ENCODE results near the genes MORF4L2, RAB9B, ZCCHC18 and RADX.

- PRO-cap: no peak
- RAMPAGE, long total RNA, 4 experiments: no peak in any of the 4 experiments
Measured at GRCh38 chrX:103679217-103680028, 7.1 kb downstream of the MORF4L2 start.

DNA sequence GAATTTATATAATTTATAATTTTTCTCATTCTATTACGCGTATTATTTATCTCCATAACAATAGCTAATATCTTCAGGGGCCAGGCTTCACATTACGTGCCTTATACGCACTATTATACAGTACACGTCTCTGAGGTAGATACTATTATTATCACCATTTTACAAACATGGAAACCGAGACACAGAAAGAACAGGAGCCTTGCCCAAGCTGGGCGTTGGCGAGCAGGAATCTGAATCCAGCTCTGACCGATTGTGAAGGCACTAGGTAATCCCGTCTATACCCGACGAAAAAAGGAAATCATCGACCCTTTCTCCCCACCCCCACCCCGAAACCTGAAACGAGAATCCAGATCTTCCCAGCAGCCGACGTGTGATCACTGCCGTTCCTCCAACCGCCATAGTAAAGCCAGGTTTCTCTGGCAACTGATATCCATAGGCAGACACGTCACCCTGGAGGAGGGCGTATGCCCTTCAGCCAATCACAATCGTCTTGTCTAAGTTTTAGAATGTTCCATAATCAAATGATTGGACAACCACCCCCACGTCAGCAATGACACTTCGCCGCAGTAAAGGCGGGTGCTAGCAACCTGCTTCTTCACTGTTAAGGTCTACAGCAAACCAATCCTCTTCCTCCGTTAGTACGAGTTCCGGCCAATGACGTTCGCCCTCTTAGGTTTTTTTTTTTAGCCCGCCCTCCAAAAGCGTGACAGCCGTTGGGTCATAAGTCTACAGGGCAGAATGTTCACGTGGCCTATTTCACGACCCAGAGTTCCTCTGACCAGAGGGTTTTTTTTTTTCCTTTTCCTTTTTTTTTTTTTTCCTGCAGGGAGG is at the start of gene MORF4L2:
TSS of gene MORF4L2 (minus strand) at position 402 of the 831 bp plus-strand sequence.
- PRO-cap: bidirectional peak, plus-strand start at position 598 of the sequence, minus-strand start at position 399 of the sequence
- RAMPAGE, long total RNA, 4 experiments: start-site peak on the minus strand in 4 of 4 experiments, centred at positions 379 to 419 of the sequence, 40 to 472 reads per replicate

DNA sequence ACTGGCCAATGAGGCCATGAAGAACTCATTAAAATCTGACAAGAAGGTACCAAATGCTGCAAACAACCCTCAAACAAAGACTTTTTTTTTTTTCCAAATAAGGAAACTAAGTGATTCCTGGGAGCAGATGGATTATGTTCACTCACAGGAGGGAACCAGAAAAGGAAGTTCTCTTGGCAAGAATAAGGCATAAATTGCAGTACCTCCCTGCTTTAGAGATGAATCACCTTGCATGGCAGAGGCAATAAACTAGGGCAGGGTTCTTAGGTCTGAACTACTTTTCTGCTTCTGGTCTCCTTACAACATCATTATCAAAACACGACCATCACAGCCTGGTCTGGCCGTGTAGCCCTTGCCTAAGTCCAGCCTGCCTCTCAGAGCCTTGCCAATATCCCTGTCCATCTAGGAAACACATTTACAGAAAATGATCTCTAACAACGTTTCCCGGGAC is 6.2 kb downstream of the TMEM31 start:
- PRO-cap: no peak
- RAMPAGE, long total RNA, 4 experiments: no peak in any of the 4 experiments

DNA sequence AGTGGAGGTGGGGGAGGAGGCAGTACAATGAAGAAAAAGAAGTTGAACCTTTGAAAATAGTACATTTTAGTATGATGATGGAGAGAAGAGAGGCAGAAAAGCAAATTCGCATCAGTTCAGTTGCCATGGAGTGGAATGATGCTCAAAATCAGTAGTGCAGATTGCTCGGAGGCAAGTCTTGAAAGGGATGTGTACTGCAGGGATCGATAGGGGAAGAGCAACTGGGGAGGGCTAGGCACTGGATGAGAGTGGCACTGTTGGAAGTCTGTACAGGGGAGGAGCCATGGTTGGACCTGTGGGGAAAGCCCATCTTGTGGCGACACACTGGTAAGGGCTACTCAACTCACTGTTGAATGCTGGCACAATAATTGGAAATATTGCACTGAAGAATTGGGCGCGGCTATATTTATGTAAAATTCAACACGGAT is 1.3 kb downstream of the RAB9B start:
- PRO-cap: no peak
- RAMPAGE, long total RNA, 4 experiments: no peak in any of the 4 experiments

DNA sequence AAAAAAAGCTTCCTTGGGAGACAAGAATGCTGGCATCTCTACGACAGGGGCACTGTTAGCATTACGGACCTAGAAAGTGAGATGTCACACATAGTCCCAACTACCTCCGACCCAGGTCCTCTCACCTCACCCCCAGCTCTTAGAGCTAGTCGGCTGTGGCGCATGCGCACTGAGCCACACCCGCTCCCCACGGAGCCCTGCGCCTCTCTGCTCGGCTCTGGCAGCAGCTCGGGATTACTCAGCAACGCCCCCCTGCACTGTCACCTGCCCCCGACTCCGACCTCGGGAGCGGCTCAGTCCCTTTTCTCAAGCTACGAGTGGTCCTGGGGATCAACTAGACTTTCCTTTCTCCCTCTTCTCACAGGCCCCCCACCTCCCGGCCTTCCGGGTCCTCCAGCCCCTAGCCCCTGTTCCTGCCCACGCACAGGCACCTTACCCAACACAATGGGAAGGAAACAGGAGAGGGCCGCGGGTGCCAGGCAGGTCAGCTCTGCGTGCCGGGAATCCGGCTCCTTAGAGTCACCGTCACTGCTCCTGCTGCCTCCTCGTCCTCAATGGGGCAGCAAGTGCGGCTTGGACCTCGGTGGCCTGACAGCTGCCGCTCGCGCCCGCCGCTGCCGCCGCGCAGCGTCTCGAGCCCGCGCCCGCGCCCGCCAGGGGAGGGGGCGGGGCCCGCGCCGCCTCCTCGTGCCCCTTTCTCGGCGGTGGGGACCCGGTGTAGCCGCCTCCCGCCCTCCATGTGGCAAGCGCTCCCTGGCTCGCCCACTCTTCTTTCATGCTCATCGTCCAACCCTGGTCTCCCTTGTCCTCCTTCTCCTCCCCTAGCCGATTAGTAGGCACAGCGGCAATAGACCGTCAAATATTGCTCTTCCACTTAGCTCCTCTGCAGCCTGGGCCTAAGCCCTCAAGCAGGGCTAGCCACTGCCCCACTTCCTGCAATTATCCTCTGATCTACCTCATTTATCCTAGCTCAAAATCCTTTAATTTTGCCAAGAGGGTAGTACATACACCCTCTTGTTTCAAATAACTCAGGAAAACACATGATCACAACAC is at the start of gene RAB9B:
TSS of gene RAB9B (minus strand) at position 634 of the 1,053 bp plus-strand sequence.
- PRO-cap: no peak
- RAMPAGE, long total RNA, 4 experiments: start-site peak on the minus strand in 2 of 4 experiments, centred at positions 613 to 620 of the sequence, 25 to 56 reads per replicate

DNA sequence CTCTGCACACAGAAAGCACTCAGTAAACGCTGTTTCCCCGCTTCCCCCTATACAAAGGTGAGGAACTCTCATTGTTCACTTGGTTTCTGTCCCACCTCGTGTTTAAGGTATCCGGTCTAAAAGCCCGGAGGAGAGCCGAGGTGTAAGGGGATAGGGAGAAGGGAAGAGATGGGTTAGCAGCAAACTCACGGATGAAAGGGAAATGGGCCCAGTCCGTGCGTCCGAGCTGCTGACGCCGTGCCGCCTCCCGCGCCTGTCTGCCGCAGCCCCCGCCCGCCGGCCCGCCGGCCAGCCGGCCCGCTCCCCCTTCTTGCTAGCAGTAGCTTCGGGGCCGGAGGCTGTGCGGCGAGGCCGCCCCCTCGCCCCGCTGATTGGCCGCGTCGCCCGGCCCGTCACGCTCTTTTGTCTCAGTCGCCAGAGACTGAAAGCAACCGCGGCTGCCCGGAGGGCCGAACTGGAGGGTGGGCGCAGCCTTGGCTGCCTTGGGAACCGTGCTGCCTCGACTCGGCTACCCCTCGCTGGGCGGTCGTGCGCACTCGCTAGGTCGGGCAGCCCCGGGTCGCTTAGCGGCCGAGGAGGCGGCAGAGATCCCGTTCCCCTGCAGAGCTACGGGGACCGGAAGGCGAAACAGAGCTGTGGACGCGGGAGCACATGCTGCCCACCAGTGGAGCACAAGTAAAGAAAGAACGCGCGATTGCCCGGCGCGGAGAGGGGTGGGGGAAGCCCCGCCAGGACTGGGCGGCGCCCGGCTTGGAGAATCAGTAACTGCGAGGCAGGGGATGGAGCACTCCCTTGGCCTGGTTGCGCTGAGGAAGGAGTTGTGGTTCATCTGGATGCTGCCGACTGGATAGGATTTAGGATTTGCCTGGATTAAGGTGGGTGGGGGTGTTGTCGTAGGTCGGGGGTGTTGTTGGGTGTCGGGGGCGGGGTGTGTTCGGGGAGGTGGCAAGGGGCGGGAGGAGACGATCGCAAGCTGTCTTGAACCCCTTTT is at the start of gene ZCCHC18:
TSS of gene ZCCHC18 (plus strand) at position 397 of the 991 bp plus-strand sequence.
- PRO-cap: bidirectional peak, plus-strand start at position 430 of the sequence, minus-strand start at position 312 of the sequence
- RAMPAGE, long total RNA, 4 experiments: start-site peak on the plus strand in 1 of 4 experiments, centred at position 769 of the sequence, 5 reads per replicate

- PRO-cap: no peak
- RAMPAGE, long total RNA, 4 experiments: no peak in any of the 4 experiments
Measured at GRCh38 chrX:104135565-104136207, 21.1 kb downstream of the SLC25A53 start.

GRCh38 chrX:104420842-104421275 is 145.1 kb upstream of the IL1RAPL2 start:
- PRO-cap: unidirectional peak, minus-strand start at chrX:104421016
- RAMPAGE, long total RNA, 4 experiments: no peak in any of the 4 experiments

DNA sequence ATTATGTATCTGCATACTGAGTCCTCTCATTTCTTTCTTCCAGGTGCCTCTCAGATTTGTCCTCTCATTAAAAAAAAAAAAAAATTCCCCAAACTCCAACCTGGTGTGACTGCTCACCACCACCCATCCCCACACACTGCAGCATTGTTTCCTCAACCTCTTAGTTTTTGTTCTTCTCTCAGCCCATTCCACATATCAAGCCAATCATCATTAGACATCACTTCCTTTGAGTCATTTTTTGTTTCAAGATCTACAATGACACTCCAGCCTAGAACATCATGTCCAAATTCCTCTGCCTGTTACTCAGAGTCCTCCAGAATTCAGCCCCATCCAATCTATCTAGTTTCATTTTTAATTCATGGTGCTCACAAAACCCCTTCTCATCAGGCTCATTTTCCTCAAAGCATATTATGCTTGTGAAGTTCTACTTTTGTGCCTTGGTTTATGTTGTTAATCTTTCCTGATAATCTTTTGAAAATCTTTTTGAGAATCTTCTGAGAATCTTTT is 262.5 kb upstream of the TEX13A start:
- PRO-cap: no peak
- RAMPAGE, long total RNA, 4 experiments: no peak in any of the 4 experiments

GRCh38 chrX:106167239-106167608 is 881 bp upstream of the PWWP3B start:
- PRO-cap: no peak
- RAMPAGE, long total RNA, 4 experiments: no peak in any of the 4 experiments

GRCh38 chrX:106611620-106612157 is at the start of gene RADX:
Gene RADX, plus strand, starts transcription at chrX:106611978.
- PRO-cap: bidirectional peak, plus-strand start at chrX:106611981, minus-strand start at chrX:106611855
- RAMPAGE, long total RNA, 4 experiments: no peak in any of the 4 experiments

GRCh38 chrX:106942389-106943126 is 22.4 kb downstream of the CLDN2 start:
- PRO-cap: no peak
- RAMPAGE, long total RNA, 4 experiments: start-site peak on the minus strand in 2 of 4 experiments, at chrX:106942538-106942956 at its widest, 6 to 9 reads per replicate

DNA sequence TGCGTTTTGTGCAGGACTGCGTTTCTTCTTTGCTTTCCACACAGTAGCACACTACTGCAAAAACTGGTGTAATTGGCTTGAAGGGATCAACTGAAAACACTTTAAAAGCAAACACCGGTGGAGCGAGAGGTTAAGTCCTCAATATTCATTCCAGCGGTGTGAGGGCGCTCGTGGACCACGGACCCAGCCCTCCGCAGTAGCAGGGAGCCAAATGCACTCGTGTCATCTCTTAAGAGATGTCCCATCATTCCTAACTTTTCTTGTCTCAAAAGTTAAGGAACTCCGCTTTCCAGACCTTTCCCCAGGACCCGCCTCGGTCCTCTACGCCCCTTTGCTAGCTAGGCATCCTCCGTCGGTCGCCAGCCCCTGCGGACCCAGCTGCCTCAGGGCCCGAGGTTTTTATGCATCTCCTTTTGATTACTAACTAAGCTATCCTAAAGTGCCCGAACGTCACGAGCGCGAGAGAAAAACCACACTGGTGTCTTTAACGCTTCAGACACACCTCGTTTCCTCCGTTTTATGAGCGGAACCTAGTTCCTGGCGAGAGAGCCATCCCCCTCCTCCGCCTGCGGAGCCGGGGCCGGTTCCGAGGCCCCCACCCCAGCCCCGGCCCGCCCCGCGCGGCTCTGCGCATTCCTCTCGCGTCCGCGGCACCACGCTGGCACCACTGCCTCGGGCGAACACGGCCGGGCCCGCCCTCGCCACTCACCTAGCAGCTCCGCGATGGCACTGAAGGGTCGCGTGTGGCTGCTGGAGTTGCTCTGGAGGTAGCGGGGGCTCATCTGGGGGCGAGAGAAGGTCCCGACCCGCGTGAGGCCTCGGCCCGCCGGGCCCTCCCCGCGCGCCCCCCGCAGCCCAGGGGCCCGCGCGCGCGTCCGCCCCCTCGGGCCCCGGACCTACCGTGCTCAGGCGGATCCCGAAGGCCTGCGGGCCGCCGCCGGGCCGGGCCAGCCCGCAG is 765 bp downstream of the MORC4 start:
- PRO-cap: unidirectional peak, plus-strand start at position 148 of the sequence
- RAMPAGE, long total RNA, 4 experiments: no peak in any of the 4 experiments

DNA sequence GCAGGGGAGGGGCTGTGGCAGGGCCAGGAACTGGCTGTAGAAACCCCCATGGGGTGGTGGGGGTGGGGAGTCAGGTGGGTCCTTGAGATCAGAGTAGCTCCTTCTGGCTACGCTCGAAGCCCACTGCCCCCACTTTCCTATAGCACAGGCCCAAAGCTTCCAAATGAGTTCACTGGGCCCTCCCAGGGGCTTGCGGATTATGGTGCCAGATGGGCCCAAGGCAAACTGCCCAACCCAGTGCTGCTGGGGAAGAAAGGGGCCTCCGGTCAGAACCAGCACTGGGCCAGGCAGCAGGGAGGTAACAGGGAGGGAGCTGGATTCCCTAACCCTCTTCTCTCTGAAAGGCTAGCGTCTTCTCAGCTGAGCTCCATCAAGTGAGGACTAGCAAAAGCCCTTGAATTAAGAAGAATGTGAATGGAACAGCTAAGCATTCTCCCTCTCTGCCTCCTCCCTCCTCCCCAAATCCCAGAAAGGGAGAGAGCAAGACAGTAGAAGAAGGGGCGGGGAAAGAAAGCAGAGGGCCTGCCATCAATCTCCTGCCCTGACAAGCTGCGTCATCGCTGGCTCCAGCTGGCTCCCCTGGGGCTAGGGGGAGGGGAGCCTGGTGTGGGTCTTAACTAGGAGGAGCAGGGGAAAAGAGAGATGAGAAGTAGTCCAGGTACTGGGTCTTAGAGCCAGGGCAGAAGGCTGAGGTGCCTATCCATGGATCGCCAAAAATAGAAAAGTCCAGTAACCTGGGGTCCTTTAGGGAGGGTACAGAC is 34.7 kb downstream of the FRMPD3 start:
- PRO-cap: no peak
- RAMPAGE, long total RNA, 4 experiments: no peak in any of the 4 experiments

DNA sequence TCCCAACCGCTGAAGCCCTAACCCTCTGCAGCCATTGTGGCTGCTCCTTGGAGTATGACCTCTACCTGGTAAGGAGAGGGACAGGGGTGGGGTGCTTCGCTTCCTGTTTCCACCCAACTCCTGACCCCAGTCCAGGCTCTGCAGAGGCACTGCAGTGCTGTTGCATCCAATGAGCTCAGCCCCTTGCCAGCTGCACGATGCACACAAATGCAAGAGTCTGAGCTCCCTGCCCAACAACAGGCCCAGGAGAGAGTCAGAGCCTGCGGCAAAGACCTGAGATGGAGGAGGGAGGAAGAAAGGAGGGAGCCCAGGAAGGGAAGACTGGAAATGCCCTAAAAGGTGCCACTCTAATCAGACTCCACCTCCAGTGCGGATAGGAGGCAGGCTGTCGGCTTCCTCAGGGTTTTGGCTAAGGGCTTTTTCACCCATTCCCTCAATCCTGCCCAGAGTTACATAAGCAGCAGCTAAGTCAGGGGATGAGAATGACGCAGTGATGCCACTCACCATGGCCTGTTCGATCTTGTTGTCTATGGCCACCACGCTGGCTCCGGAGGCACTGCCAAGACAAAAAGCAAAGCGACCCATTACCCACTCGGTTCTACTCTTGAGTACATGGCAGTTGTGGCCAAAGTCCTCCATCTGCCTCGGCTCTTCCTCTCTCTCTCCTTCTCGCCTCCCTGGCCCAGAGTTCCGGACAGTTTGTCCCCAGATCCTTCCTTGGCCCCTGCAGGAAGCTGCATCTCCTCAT is 60.0 kb downstream of the TSC22D3 start:
- PRO-cap: bidirectional peak, plus-strand start outside the sequence, minus-strand start at position 649 of the sequence
- RAMPAGE, long total RNA, 4 experiments: no peak in any of the 4 experiments

- PRO-cap: unidirectional peak, minus-strand start at chrX:107716788; bidirectional peak, plus-strand start at chrX:107717217, minus-strand start at chrX:107717062
- RAMPAGE, long total RNA, 4 experiments: start-site peak on the minus strand in 2 of 4 experiments, at chrX:107716985-107717060 at its widest, 20 to 44 reads per replicate
Measured at GRCh38 chrX:107716643-107717124, 58.9 kb downstream of the TSC22D3 start.

DNA sequence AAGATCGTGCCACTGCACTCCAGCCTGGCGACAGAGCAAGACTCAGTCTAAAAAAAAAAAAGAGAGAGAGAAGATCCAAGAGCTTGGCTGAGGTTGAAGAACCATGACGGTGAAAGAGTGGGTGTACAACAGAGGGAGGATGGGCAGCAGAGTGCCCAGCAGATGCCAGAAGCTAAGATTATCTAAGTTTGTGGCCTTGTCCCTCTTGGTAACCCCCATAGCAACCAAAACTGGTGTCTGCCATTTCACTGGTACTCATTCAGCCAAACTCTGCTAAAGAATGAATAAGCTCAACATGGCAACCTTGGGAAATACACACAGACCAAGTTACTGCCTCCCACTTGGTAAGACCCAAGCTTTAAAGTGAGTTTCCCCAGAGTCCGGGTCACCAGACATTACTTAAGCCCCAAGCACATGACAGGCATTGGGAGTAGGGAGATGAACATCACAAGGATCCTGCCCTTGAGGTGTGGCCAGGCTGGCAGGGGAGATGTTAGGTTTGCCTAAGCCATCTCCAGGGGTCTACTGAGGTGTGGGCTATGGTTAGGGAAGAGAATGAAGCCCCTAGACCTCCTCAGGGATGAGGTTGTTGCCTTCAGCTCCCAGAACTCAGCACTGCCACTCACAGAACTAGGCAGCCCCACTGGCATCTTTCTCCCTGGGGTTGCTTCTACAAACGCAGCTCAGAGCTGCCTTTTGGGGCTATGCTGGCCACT is 34.9 kb downstream of the TSC22D3 start:
- PRO-cap: no peak
- RAMPAGE, long total RNA, 4 experiments: no peak in any of the 4 experiments

- PRO-cap: unidirectional peak, minus-strand start at chrX:107743090
- RAMPAGE, long total RNA, 4 experiments: no peak in any of the 4 experiments
Measured at GRCh38 chrX:107742734-107743258, 32.8 kb downstream of the TSC22D3 start.

- PRO-cap: no peak
- RAMPAGE, long total RNA, 4 experiments: no peak in any of the 4 experiments
Measured at GRCh38 chrX:107748505-107748945, 27.1 kb downstream of the TSC22D3 start.

DNA sequence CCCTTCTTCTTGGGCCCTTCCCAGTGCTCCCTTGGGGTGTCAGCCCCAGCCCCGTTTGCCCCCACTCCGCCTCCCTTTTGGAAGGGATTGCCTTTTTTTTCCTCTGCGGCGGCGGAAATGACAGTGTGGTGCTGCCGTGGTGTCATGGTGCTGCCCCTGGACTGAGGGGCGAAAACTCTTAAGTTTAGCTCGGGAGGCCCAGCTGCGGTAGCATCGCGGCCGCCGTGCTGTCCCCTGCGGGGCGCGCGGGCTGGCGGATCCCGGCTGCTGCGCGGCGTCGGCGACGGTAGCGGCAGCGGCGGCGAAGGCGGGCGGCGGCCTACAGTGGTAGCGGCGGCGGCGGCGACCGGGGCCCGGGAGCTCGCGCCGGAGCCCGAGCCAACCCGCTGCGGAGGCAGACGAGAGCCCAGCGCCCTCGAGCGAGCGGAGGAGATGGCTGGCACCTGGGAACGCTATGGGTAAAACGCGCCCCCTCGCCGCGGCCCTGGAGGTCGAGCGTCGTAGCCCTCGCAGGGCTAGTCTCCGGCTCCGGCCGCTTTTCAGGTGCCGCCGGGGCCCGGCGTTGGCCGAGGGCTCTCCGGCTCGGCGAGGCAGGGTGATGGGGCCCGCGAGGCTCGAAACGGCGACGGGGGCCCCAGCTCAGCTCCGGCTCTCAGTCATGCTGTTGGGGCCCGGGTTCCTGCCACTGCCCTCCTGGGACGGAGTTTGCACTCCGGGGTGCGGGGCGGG is 471 bp downstream of the MID2 start:
- PRO-cap: no peak
- RAMPAGE, long total RNA, 4 experiments: no peak in any of the 4 experiments